SJSA1 (cell line): ENCODE measurements around a stretch of chr18.

GRCh38 chr18:50114976-50115497, 79.9 kb downstream of the MYO5B start:
- RAMPAGE, long total RNA = no peak

- RAMPAGE, long total RNA = no peak
These were observed 37.4 kb downstream of the MYO5B start for GRCh38 chr18:50157472-50158059.

DNA sequence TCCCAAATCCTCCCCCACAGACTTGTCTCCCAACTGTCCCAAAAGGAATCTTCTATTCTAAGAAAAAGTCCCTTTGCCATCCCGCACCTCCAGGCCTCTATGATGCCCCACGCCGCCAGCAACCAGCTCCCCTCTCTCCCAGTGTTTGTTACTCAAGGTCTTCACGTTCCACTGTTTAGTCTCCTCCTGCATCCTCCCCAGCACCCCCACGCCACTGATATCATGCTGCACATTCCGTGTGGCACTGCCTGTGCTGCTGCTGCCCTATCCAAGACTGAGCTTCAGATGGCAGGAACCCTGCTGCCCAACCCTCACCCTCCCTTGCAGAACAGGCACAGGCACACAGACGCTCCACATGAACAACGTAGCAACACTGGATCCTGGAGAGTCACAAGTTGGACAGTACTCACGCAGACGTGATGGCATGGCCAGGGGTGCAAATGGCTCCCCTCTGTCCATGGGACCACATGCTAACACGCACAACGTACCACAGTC, 35.3 kb downstream of the MYO5B start:
- RAMPAGE, long total RNA = no peak

DNA sequence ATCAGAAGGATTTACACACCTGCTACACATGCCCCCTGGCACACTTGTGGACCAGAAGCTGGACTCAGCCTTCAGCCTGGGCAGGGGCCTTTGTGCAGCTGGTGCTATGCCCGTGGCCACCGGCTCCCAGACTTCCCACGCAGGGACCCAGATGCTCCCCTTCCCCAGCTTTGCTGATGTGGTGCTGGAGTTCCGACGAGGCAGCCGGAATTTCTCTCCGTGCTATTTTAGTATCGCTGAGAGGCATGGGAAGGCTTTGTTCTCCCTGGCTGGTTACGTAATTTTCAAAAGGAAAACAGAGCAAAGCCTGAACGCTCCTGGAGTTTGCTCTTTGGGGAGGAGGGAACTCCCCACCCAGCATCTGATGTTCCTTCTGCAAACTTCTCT, 94.7 kb downstream of the MAPK4 start:
- RAMPAGE, long total RNA = no peak

GRCh38 chr18:50938542-50938900, 29.3 kb upstream of the ELAC1 start:
- RAMPAGE, long total RNA = no peak

DNA sequence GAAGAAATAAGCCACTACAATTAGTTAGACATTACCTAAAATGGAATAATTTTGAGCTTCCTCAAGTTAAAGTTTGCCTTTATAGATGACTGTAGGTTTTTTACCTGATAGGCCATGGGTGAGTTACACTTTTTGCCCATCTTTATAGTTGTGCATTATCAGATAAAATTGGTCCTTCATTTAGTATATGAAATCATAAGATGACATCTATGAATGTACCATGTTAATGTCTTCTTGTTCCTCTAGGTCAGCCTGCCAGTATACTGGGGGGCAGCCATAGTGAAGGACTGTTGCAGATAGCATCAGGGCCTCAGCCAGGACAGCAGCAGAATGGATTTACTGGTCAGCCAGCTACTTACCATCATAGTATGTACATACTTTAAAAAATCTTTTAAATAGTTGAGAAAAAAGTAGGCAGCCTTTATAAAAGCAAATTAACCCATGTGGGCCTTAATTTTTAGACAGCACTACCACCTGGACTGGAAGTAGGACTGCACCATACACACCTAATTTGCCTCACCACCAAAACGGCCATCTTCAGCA, 27.9 kb downstream of the SMAD4 start:
- RAMPAGE, long total RNA = no peak

- RAMPAGE, long total RNA = no peak
These were observed 36.9 kb downstream of the SMAD4 start for GRCh38 chr18:51066835-51067429.

DNA sequence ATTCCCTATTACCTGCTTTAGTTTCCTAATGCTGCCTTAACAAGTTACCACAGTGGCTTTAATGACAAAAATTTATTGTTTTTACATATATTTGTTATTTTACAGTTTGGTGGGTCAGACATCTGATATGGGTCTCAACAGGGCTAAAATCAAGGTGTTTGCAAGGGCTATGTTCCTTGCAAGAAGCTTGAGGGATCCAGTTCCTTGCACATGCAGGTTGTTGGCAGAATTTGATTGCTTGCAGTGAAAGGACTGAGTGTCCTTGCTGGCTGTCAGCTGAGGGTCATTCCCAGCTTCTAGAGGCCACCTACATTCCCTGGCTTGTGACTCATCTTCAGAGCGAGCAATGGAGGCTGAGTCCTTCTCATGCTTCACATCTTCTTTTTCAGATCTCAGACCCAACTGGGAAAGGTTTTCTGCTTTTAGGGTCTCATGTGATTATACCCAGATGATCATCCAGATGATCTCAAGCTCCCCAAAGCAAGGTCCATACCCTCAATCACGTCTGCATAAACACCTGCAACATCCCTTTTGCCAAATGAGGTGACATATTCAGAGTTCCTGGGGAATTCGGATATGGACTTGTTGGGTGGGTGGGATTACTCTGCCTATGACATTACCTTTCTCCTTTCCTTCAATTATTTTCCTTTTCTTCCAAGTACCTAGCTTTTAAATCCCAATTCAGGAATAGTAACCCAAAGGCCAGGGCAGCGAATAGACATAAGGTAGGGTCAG, 12.3 kb downstream of the MEX3C start:
- RAMPAGE, long total RNA = no peak

DNA sequence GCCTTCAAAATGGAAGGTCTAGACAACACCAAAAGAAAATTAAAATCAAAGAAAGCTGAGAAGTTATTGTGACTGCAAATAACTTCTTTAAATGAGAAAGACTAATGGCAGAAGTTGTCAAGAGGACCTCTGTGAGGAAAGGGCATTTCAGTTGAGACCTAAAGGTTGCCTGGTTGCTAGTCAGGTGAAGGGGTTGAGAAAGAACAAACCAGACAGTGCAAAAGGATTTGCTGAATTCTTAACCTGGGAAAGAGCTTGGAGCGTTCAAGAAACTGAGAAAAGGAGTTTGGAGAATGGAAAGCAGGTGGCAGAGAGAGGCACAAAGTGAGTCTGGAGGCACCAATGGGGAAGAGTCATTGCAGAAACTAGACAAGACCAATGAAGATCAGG, 5.3 kb downstream of the RAB27B start:
- RAMPAGE, long total RNA = no peak

DNA sequence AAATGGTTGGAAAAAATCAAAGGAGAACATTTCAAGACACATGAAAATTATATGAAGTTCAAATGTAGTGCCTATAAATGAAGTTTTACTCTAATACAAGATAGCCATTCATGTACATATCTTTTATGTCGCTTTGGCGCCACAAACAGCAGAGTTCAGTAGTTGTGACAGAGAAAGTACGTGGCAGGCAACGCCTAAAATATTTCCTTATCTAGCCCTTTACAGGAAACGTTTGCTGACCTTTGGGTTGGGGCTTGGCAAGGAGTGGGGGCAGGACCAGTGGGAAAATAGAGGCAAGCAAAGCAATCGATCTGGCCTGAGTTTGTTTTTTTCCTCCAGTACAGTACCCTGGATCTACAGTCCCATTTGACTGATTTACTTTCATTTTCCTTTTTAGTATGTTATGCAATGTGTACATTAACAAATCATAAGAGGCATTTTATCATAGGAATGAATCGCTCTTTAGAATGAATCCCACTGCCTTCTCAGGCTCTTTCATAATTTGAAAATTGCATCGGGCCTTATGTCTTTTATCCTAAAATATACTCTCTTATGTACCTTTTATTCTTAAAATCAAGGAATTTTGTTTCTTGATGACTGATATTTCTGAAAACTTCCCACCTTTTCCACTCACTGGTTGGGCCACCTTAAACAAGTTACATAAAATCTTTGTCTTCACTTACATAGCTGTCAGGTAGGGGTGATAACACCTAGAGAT, 13.0 kb downstream of the CCDC68 start:
- RAMPAGE, long total RNA = no peak

DNA sequence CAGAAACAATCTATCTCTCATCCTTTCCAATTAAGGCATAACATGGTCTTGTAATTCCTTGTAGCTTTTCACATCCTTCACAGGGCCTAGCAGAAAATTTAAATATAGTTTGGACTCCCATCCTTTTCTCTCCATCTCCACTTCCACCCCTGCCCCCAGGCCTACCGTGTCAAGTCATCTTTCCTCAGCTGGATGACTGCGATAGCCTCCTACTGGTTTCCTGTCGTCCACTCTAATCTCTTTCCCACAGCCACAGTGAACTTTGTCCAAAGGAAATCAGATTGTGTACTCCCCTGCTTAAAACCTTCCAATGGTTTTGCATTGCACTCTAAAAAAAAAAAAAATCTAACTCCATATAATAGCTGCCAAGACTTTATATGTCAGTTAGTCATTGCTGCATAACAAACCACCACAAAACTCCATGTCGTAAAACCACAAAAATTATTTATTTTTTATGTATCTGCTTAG, 160.1 kb upstream of the CCDC68 start:
- RAMPAGE, long total RNA = no peak

DNA sequence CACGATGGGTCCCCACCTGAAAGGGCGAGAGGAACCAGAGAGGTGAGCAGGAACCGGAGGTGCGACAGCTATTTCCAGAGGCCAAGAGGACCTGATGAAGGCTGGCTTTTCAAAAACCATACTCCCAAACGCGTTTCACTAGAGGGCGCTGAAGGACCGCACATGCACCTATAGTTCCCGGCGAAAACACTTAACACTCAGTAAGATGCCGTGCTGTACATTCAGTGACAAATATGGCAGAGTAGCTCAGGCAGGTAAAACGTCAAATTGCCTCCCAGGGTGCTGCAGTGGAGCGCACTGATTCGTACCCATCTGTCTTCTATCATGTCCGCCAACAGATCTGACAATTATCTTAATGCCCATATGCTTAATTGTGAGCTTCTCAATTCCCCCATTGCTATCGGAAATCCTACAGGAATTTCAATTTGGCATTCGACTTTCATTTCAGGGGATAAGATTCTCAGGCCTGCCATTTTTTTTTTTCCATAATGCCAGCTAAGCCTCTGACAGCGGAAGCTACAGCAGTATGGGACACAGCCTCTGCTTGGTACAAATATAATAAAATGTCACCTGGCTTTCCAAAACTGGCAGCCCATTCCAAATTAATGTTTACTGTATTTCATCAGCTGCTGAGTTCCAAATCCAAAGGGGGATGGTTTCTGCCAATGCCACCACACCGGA, 275.5 kb upstream of the CCDC68 start:
- RAMPAGE, long total RNA = no peak

DNA sequence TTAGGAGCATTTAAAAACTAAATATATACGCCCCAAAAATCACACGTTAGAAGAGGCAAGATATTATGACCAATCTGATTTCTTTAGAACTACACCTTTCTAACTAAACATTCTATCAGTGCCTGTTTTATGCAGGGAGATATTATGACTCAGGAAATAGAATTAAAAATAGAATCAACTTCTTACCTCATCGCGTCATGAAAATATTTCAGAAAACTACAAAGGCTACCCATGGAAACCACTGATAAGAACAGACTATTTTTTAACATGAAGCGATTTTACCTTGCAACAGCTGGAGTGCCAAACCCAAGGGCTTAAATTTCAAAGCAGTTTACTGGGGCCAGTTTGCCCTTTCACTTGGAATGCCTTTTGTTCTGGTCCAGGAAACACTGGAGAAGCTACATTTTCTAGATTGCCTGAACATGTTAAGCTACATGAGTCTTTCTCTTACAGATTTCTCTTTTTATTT, 304.8 kb upstream of the CCDC68 start:
- RAMPAGE, long total RNA = no peak

DNA sequence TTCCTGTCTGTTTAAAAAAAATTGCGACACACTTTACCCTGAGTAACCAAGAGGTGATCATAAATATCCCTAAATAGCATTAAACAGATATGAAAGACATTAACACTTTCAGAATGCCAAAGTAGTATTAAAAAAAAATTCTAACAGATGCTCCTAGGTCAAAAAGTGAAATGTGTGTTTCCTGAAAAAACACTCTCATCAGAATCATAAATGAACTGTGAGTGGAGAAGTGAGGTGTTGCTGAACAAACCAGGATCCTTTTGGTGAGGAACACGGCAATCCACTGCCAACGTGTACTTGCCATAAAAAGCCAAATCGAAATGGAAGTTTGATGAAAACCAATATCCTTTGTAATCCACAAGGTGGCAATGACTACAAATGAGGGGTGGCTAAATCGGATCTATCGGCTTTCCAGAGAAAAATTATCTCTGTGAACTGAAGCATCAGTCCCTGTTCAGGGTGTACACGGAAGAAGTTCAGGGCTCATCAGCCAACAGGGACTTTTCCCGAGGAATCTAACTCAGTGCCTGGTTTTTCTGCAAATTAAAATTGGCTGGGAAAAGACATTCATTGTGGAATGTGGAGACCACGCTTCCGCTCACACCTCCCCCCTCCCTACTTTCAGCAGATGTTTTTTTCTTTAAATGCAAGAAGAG, 248.8 kb downstream of the TCF4 start:
- RAMPAGE, long total RNA = no peak

DNA sequence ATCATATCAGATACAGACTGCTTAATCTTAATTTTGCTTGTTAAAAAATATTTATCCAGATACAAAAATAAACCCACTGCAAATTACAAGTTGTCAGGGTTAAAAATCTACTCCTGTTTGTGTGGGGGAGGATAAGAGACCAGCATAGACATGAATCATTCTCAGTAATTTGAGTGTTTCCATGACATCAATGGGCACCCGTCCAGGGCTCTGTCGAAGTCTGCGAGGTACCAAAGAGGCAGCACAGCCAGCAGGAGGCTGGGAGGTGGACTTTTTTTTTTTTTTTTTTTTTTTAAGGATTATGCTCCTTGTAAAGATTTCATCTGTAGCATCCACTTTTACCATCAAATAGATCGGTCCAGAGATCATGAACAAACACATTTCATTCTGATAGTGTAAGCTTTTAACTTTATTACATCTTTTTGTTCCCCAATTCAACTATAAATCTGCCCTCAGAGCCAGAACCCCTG, 182.1 kb downstream of the TCF4 start:
- RAMPAGE, long total RNA = no peak

DNA sequence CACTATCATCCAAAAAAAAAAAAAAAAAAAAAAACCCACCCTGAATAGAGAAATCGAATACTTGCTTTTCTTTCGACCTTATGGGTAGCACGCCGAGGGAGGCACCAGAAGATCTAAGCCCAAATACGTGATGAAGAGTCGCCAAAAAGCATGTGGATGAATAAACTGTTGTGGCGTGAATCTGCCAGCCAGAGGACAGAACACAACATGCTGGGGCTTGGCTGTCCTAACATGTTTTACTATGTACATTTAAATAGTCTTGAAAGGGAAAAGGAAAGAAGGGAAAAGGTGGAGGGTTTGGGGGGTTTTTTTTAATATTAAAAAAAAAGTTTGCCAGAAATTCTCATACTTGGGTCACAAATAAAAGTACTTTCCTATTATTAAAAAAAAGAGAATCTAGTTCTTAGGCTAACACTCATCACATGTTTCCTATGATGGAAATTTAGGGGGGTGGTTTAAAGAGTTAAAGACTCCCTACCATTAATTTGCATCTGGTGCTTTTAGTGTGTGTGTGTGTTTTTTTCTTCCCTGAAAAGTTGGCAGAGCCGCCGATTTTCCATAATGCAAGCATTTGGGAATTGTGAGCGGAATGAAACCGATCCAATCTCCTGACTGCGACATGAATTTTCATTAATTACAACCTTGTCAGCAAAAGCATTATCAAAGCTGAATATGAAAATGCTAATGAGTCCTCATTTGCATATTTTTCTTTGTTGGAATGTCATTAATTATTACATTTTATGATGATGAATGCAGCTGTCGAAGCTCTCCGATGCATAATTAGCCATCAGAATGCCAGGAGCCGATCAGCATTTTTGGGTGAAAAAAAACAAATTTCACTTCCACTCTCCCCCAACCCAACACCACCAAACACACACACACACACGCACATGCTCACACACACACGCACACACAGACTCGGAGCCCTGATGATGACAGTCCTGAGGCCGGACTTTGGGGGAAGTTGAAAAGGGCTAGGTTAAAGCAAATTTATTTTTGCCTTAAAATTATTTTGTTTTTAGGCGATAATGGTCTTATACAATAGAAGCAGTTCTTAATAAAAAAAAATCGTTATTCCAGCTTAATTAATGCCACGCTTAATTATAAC, 165.5 kb downstream of the TCF4 start:
- RAMPAGE, long total RNA = no peak

DNA sequence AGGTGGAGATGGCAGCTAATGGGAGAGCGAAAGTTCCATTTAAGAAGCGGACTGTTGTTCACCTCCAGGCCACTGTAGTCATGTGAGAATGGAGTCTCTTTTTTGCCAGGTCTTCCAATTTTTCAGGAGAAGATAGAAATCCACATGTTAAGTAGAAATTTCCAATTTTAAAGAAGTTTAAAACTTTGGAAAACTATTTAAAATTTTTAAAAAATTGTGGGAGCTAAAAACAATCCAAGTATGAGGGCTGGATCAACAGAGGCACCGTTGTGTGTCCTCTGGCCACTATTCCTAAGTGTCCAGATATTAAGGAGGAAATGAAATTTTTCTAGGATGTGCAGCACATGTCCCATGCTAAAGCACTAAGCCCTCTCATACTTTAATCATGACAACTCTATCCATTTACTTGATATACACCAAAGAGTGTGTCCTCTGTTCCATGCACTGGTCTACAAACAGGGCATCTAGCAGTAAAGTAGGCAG, 260.4 kb upstream of the TCF4 start:
- RAMPAGE, long total RNA = no peak

DNA sequence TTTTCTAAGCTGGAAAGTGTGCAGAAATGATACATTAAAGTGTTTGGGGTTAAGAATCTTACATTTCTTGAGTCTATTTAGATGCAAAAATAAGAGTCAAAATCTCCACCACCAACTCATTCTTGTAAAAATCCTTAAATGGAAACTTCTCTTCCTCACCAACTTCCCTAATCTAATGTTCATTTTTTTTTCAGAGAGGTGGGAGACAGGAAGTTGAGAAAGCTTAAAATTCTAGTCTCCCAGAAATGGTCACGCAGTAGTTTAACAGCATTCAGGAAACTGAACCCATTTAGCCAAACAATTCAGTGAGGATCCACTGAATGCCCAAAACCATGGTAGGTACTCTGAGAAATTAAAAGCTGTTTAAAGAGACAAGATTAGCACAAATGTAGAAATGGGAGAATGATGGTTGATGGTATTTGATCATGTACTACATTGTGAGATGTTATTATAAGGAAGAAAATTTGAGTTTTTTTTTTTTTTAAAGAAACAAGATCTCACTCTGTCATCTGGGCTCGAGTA, 68.9 kb downstream of the TXNL1 start:
- RAMPAGE, long total RNA = no peak

DNA sequence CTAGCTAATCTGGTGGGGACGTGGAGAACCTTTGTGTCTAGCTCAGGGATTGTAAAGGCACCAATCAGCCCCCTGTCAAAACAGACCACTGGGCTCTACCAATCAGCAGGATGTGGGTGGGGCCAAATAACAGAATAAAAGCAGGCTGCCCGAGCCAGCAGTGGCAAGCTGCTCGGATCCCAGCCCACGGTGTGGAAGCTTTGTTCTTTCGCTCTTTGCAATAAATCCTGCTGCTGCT, 65.5 kb downstream of the TXNL1 start:
- RAMPAGE, long total RNA = no peak

GRCh38 chr18:56575032-56575482, 63.3 kb downstream of the TXNL1 start:
- RAMPAGE, long total RNA = no peak